Epithelial cell of prostate (primary cell): Measurements from ENCODE around the gene DYNC2LI1.

DNA sequence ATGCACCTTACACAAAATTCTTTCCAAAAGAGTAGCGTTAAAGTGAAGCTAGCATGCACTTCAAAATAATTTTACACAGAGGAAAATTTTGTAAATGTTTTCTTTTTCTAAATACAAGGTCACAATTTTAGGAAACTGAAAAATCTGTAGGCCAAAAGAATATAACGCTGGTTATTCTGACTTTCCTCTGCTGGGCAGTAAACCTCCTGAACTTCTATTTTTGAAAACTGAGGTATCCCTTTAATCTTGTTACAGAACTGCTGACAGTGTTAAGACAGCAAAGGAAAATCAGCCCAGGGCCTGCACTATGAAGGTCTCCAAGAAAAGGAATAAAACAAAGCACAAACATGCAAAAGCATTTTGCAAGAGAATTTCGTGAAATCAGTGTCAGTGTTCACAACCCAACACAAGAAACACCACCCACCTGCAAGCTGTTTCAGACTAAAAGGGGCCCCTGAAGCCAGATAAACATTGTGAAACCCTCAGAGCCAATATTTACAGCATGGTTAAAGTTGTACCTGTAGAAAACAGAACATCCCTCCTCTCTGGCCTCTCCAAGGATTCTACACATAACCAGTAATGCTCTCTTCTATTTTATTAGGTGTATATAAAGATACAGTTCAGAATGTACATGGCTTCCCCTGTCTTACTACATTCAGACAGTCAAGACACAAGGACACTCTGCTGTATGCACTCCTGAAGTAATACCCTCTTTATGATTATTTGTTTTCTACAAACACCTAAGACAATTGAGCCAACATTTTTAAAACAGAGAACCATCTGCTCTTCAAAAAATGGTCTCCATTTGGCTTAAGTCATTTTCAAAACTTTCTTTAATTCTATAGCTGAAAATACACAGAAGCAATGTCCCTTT, 149.4 kb upstream of the ZFP36L2 start:
- RRBS, result no CpG with 5 or more reads among the region's 3 CpGs

- RRBS, result no CpG with 5 or more reads among the region's 4 CpGs
Measured at GRCh38 chr2:43402323-43402979, 176.0 kb upstream of the ZFP36L2 start.

- RRBS, result no CpG with 5 or more reads among the region's 10 CpGs
Measured at GRCh38 chr2:43469673-43470550, 125.9 kb downstream of the THADA start.

GRCh38 chr2:43482716-43483425, 113.0 kb downstream of the THADA start:
- RRBS, result no CpG with 5 or more reads among the region's 5 CpGs

DNA sequence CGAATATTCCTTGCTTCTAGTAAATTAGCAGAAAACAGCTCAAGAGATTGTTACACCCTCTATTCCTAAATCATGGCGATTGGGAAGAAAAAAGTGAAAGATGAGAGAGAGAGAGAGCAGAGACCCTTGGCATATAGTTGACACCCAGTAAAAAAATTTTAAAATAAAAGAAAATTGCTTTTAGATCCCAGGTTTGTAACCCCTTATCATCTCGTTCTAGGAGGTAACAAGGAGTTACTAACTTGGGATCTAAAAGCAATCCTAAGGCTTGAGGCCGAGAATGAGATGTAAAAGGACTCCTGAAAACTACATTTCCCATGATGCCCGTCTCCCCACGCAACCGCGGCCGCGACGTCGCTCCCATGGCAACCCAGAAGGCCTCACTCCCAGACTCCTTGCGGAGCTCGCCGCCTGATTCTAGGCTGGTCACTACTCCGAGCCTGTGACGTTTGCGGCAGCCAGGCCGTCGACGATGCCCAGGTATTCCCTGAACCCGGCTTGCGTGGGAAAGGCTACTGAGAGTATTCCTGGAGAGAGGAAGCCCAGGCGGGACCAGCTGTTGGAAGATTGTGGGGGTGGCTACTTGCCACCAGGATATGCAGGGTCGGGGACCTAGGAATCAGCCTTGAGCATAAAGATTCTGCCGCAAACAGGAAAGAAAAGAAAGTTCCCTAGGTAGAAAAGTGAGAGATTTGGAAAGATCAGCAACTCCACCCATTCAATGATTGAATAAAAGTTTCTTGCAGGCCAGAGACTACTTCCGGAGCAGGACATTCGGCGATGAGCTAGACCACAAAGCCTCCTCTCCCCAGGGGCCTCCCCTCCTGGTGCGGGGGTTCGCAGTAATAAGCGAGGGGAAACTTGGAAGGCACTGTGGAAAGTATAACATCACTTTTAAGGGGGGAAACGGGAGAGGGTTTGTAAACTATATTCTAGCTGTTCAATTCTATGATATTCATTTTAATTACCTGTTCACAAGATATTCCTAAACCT, at the start of gene DYNC2LI1:
DYNC2LI1 (plus strand) TSS at position 373 of the 993 bp plus-strand sequence.
- RRBS, result no CpG with 5 or more reads among the region's 33 CpGs

DNA sequence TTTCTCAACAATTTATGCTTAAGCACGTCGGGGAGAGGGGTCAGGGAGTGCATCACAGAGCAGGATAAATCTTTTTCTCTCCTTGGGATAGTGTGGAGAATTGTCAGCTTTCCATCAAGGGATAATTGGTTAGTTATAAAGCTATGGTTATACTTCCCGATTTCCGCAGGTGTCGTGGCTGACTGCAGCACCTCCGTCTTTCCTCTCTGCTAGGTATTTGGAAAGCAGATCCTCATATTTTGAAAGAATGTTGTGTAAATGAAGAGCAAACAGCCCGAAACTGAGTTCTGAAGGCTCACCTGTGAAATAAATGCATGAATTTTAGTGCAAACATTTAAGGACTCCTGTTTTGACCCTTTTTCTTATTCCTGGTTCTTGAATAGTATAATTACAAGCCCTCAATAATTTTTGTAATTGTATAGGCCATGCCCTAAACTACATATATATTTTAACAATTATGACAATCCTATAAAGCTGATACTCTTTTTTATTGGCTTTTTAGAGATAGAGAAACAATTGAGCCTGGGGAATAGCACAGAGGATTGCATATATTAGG, 899 bp downstream of the DYNC2LI1 start:
- RRBS, result no CpG with 5 or more reads among the region's 7 CpGs

DNA sequence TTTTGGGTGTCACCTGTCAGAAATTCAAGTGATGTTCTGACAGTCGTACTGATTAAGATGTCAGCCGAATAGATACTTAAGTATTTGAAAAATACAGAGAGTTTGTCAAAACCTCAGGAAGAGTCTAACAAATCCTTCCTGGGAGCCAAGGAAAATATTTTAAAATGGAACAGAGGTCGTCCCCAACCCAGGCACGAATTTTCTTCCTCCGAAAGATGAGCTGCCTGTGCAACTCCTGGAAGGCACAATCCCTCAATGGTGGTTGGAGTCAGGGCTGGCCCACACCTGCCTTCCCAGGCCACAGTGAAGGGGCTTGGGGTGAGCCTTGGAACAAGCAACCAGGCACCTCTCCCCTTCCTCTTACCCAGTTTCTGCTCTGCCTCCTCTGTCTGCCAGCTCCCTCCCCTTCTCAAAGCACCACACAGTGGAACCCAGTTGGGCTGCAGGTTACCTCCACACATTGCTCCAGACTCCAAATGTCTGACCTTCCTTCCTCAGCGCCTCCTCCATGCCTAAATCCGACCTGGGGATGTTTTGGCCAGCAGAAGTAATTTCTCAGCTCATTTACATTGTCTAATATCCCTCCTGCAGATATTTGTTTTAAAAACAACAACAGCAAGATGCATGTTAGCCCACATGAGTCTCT, 2.7 kb downstream of the ABCG8 start:
- RRBS, result no CpG with 5 or more reads among the region's 7 CpGs

DNA sequence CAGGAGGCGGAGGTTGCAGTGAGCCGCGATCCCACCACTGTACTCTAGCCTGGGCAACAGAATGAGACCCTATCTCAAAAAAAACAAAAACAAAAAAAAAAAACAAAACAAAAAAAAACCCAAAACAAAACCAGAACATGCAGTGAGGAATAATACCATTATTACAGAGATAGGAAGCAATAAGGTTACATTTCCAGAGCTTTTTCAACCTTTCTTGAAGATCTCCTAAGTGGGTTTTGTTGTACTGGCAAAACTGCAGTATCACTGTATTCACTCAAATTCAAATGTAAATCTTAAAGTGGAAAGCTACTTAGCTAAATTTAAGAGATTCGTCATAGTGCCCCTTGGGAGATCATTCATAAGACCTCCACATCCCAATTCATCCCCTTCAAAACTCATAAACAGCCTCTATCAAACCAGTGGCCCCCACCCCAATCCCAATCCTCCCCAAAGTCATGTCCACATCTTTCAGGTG, 65.9 kb downstream of the ABCG8 start:
- RRBS, result no CpG with 5 or more reads among the region's 4 CpGs

DNA sequence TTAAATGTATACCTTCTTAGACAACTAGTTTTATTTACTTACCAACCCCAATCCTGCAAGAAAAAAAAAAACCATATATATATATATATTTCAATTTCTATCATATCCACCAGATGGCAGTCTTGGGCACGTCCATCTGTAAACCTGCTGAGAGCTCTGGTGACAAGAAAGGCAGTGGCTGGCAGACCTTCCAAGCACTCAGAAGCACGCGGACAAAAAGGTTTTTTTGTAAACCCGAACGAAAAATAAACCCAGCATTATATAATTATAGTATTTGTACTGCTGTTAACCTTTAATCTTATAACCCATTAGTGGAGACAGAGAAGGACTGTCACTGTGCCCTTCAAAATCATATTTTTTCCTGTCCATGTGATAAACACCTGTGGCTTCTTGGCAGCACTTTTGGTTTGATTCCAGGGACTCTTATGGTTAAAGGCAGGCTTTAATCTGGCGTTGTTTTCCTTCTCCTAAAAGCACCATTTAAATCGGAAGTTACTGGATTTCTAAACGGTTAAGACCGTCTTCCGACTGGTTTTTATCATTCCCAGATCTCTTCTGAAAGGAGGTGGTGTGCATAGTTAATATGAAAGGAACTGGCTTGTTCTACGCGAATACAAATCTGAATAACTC, 31.1 kb upstream of the SLC3A1 start:
- RRBS, result no CpG with 5 or more reads among the region's 12 CpGs

GRCh38 chr2:44706130-44706722, 235.3 kb upstream of the SIX3 start:
- RRBS, result no CpG with 5 or more reads among the region's 13 CpGs

GRCh38 chr2:44801327-44802425, 139.8 kb upstream of the SIX3 start:
- RRBS, result 35% methylated on average over 20 of the region's 62 CpGs

- RRBS, result 2% methylated on average over 49 of the region's 91 CpGs
Measured at GRCh38 chr2:44934731-44936144, 6.3 kb upstream of the SIX3 start.

DNA sequence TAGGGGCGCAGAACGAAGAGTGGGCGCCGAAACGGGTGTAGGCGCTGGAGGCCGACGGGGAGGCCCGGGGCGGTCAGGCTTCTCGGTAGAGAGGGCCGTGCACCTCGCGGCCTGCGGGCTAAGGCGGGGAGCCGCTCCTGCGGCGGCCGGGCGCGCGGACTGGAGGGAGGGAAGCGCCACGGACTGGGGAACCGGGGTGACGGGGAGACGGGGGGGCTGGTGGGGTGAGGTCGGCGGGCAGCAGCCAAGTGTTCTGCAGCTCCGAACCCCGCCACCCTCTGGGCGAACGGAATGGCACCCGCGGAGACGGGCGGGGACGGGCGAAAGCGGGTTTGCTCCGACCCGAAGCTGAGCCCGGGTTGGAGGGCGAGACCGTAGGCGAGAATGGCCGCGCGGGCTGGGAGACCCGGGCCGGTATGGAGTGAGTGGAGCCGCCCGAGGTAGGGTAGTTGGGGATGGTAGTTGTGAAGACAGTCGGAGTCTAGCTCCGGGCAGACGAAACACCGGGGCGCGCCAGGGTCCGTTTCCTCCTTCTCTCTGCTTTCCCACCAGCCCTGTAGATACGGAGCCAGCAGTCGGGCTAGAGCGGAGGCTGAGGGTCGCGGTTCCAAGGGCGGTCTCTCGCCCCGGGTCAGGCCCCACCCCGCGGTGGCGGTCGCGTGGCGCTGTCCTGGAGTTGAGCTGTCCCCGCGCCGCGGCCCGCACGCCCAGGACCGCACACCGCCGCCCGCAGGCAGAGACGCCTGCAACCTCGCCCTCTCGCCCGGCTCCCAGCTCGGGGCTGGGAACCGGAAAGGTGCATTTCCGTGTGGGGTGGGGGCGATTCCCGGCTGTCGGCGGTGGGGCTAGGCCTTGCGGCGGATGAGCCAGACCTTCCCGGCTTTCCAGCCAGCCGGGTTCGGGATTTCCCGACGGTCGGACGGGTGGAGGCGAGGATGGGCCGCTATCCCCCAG, 160.3 kb upstream of the SIX2 start:
- RRBS, result 2% methylated on average over 34 of the region's 107 CpGs

GRCh38 chr2:45179959-45180563, 170.8 kb upstream of the SIX2 start:
- RRBS, result no CpG with 5 or more reads among the region's 5 CpGs

- RRBS, result no CpG with 5 or more reads among the region's 16 CpGs
Measured at GRCh38 chr2:45224141-45224923, 215.1 kb upstream of the SIX2 start.

DNA sequence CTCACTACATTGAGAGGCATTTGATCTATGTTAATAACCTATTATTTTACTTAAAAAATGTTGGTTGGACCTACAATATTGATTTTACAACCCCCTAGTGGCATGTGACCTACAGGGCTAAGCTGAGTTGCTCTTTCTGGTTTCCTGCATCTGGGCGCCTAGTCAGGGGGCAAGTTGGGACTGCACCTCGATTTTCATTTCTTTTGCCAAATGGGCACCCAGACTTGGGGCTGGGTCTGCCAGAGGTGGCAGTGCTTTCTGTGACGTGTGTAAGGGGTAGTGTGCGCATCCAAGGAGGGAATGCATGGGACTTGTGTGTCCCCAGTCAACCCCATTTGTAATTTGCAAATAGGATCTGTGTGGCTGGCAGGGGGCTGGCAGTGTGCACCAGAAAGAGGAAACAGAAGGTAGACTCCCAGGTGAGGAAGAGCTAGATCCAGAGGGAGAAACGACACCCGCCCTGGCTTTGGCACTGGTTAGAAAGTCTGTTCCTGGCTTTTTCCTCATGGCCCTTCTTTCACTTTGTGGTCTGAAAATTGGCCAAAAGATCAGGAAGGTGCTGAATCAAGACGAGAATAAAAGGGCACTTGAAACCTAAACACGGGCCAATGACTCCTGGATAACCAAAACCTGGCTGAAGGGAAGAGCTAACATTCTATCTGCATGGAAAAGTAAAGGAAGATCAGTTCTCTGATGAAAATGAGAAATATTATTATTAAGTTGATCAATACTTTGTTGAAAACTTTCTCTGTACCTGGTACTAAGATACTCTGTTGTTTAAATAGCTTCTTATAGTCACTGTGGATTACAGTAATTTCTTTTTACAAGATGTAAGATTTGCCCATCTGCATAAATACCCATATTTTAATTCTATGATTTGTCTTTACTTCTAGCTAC, 33.3 kb downstream of the PRKCE start:
- RRBS, result no CpG with 5 or more reads among the region's 8 CpGs

DNA sequence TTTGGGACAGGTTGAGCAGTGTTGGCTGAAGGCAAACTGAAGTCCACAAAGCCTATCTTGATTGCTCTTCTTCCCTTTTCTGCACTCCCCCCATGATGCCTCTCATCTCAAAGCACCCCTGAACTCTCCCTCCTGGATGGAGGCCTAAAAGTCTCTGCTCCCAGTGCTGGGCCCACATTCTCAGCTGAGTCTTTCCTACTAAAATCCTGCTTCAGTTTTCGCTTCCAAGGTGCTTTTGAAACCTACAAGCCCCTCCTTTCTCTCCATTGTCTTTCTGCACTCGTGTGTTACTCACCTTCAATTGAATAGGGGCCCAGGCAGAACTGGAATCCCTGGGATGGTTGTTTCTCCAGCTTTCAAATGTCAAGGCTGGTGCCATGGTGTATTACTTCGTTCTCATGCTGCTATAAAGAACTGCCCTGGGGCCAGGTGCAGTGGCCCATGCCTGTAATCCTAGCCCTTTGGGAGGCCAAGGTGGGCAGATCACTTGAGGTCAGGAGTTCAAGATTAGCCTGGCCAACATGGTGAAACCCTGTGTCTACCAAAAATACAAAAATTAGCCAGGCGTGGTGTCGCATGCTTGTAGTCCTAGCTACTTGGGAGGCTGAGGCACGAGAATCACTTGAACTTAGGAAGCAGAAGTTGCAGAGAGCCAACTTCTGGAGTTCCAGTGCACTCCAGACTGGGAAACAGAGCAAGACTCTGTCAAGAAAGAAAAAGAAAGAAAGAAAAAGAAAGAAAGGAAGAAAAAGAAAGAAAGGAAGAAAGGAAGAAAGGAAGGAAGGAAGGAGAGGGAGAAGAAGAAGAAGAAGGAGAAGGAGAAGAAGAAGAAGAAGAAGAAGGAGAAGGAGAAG, 64.6 kb downstream of the PRKCE start:
- RRBS, result no CpG with 5 or more reads among the region's 6 CpGs

- RRBS, result no CpG with 5 or more reads among the region's 8 CpGs
Measured at GRCh38 chr2:45728269-45729207, 77.1 kb downstream of the PRKCE start.

DNA sequence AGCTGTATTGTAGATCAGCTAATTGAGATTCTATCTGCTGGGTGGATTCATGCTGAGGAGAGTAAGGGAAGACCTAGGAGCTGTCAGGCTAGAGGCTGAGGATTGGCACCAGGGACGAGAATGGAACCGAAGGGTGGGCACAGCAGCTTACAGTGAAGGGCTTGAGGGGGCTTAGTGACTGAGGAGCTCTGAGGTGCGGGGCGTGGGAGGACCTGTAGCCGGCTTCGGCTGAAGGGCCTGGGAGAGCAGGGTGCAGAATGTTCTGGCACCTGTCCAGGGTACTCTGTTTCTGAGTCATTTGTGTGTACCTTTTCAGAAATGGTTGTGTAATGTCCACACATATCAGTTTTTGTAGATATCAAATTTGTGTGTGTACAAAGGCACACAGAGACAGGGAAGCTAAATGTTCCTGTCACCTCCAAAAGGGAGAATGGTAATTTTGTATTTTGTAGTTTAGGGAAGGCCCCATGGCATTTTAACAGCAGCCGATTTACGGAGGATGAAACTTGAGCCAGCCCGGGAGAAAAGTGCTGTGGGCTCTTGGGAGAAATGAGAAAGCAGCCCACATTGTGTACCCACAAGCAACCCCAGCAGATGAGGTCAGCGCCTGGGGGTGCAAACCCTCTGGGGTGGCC, 170.5 kb downstream of the PRKCE start:
- RRBS, result no CpG with 5 or more reads among the region's 10 CpGs

GRCh38 chr2:45836498-45837530, 185.3 kb downstream of the PRKCE start:
- RRBS, result no CpG with 5 or more reads among the region's 11 CpGs